GM19239 (cell line): ENCODE measurements around a stretch of chr9.

GRCh38 chr9:72606-73011 is 43.4 kb upstream of the WASHC1 start:
- RRBS: 72% methylated on average over 3 of the region's 21 CpGs

- RRBS: no CpG with 5 or more reads among the region's 44 CpGs
Observed at GRCh38 chr9:73012-73327, 43.7 kb upstream of the WASHC1 start.

DNA sequence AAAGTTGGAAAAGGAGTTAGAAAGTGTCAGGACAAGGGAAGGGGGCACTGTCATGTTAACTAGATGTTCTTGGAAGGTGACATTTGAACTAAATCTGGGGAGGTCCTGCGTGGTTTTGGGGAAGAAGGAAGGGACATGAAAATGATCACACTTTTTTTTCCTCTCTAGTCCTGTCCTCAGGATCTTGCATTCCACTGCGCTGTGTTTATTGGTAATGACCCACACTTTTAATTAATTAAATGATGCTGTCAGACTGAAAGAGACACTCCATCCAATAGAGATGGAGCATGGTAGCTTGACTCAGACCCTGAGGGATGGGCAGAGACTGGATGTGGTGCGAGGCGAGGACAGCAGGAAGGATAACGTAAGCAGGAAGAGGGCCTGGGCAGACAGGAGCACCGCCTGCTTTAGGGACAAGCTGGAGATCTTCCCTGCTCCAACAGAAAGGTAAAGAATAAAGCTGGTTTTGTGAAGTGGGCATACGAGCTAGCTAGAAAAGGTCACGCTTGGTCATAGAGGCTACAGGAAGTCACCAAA is 3.7 kb upstream of the DOCK8 start:
- RRBS: no CpG with 5 or more reads among the region's 8 CpGs

DNA sequence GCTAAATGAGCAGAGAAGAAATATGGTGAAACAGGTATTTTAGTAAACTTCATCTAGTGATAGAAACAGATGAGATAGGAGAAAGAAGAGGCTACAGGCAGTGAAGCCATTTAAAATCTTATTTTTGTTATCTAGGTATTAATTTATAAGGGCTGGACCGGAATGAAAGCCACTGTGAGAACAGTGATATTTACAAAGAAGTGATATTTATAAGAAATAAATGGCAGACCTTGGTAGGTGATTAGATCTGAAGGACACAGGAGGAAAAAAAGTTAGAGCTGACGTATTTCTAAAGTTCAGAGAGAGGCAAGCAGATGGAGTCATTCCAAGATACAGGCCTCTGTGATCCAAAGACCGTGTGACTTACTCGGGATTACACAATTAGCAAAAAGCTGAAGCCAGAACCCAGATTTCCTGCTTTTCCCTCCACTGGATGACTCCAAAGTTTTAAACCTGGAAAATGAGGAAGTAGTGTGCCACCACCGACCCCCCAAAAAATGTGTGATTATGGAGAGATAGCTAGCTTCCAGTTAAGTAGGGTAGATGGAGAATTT is 3.2 kb upstream of the DOCK8 start:
- RRBS: no CpG with 5 or more reads among the region's 5 CpGs

DNA sequence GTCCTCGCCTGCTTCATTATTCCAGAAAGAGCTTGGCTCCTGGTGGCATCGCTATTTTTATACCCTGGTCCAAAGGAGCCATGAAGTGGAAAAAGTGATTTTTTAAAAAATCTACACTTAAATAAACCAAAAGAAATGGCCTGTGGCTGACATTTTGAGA is 727 bp downstream of the DOCK8 start:
- RRBS: no CpG with 5 or more reads among the region's 2 CpGs

- RRBS: no CpG with 5 or more reads among the region's 4 CpGs
Observed at GRCh38 chr9:216515-217065, 1.9 kb downstream of the DOCK8 start.

GRCh38 chr9:297056-297422 is 82.4 kb downstream of the DOCK8 start:
- RRBS: no CpG with 5 or more reads among the region's 4 CpGs

DNA sequence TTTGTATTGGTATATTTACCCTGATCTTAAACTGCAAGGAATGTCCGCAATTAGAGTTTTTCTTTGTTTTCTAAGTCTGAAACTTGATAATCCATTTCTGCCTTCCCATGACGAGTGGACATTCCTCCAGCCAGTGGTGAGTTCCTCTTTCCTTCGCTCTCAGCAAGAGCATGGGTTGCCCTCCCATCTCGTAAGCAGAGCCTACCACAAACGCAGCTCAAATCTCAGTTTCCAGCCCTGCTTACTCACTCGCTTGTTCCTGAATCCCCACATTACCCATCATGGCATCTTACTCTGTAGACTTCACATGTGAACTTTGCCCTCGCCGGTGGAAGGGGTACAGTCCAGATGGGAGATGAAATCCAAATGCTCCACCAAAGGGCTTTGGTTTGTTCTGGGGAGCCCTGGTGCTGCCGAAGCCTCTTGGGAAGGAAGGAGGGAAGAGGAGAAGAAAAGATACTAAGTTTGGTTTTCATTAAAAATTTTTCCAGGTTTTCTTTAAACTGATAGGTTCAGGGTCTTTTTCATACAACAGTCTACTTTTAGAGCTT is 117.1 kb downstream of the KANK1 start:
- RRBS: no CpG with 5 or more reads among the region's 9 CpGs

DNA sequence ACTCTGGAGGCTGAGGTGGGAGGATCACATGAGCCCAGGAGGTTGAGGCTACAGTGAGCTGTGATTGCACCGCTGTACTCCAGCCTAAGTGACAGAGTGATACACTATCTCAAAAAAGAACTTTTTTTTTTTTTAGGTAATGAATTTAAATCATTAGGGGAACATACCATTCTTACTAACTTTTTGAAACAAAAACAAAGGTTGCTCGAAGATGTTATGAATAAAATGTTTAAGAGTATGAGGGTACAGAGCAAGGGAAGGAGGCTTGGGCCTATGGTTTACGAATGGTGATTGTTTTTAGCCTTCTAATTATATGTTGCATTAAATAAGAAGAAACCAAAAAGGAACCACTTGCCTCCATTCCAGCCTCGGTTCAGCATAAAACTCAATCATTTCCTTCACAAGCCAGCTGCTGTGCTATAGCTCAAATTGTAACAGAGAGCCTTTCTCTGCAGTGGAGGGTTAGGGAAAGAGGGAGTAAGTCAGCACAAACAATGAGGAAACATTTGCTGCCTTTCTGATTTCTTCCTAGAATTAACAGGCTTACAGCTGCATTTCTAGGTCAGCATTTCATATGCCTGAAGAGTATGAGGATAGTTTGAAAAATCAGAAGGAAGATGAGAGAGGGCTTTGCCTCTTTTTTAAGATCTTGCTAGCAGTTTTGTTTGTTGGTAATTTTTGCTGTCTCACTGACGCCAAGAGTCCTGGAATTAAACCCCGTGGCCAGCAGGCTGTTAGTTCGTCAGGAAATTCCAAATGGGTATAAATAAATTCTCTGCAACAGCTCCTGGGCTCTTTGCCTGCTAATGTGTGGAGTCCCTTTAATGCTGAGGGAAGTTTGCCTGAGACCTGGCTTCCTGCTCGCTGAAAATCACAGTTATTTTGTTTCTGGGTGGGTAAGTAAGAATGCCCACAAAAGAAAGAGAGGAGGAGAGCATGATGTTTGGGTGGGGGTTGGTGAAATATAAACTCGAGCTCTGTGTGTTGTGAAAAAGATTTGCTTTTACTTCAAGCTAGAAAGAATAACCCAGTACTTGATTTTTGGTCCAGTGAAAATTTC is 148.3 kb upstream of the DMRT1 start:
- RRBS: no CpG with 5 or more reads among the region's 9 CpGs

- RRBS: no CpG with 5 or more reads among the region's 7 CpGs
Observed at GRCh38 chr9:818071-818687, 23.3 kb upstream of the DMRT1 start.

DNA sequence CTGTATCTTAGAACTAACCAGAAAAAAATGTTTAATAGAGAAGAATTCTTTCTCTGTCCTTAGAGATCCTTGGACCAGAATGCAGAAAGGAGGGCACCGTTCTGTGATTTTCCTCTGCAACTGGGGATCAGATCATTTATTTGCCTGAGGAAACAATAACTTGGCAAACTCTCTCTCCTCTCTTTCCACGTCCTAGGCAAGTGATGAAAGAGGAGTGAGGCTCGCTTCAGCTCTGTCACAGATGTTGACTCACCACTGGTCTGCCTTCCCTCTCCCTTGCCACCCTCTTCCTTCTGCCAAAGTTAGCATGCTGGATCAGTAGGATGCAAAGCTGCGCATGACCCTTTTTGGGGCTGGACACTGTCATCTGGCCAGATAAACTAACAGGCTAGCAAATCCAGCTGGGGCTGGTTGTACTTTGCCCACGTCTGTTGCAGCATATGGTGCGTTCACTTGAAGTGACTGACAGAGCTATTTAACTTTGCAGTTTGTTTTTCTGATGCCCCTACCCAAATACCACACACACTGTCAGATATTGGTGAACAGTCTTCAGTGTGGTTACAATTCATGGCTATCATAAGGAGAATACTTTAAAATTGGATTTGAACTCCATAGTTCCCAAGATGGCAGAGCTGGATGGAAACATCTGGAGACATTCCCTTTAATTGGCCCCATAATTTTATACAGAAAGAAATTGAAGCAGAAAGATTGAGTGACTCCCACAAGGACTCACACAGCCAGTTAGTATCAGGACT is 36.1 kb upstream of the SMARCA2 start:
- RRBS: no CpG with 5 or more reads among the region's 6 CpGs

- RRBS: 2% methylated on average over 9 of the region's 72 CpGs
Observed at GRCh38 chr9:2017264-2017950, 2.3 kb downstream of the SMARCA2 start.

- RRBS: no CpG with 5 or more reads among the region's 2 CpGs
Observed at GRCh38 chr9:2018762-2019158, 3.6 kb downstream of the SMARCA2 start.

GRCh38 chr9:2172646-2173025 is 157.5 kb downstream of the SMARCA2 start:
- RRBS: no CpG with 5 or more reads among the region's 8 CpGs

GRCh38 chr9:2181158-2182435 is 166.4 kb downstream of the SMARCA2 start:
- RRBS: no CpG with 5 or more reads among the region's 16 CpGs

DNA sequence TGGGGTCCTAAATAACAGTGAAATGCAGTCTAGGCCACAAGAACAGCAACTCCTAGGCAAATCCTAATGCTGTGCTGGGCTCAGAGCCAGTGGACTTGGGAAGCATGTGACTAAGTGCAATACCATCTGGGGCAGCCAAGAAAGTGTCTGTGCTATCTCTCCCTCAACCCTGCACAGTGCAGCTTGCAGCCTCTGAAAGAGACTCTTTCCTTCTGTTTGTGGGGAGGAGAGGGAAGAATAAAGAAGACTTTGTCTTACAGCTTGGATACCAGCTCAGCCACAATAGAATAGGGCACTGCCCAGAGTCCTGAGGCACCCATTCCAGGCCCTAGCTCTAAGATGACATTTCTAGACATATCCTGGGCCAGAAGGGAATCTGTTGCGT is 62.0 kb upstream of the VLDLR start:
- RRBS: no CpG with 5 or more reads among the region's 1 CpG

GRCh38 chr9:3527615-3527953 is 1.8 kb upstream of the RFX3 start:
- RRBS: no CpG with 5 or more reads among the region's 3 CpGs

DNA sequence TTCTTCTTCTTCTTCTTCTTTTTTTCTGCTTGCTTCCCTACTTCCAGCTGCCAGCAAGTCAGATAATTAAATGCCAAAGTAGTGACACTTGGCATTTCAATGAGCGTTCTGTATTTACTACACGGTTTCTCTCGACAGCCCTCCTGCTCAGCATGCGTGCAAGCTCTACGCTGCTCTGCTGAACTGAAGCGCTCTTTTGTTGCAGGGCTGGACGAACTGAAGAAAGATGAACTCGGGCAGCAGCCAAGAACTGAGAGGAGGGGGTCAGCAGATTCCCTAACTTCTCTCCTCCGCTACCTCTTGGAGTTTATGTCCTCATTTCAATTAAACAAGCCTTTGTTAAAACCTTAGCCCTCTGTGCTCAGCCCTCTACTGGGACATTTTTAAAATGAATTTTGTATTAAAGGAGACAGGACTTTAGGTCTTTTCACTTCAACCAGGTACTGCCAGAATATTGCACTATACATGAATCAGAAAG is 319.0 kb downstream of the GLIS3 start:
- RRBS: no CpG with 5 or more reads among the region's 9 CpGs

- RRBS: no CpG with 5 or more reads among the region's 15 CpGs
Observed at GRCh38 chr9:4155075-4155899, 144.6 kb downstream of the GLIS3 start.

GRCh38 chr9:4297366-4298451 is 2.2 kb downstream of the GLIS3 start:
- RRBS: 4% methylated on average over 26 of the region's 85 CpGs